ENCODE measurements around a stretch of chr22.

DNA sequence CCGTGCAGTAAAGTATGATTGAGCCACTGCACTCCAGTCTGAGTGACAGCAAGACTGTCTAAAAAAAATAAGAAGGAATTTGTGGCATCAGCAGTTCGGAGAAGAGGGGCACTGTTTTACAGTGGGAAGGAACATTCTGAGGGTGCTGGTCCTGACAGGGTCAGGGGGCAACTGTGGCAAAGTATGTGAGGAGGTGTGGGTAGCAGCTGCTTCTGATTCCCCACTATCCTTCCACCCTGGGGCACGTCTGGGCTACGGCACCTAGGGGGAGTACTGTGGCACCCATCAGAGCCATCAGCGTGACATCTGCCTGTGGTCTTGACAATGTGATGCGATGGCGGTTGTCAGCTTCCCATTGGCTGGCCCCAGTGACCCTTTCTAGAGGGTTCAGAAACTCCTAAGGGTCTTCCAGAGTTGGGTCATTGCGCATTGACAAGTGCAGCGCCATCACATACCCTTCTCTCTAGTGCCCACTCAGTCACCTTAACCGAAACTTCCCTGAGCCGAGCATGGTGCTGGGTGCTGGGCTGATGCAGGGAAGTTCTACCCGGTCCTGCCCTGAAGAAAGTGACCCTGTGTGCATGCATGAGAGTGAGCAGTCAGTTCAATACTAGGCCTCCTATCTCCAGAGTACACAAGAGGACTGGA is 9.3 kb downstream of the YDJC start:
- PRO-cap = no peak

GRCh38 chr22:21758739-21759905 is 23.5 kb upstream of the YPEL1 start:
- PRO-cap = no peak

- PRO-cap = no peak
These were observed 28.5 kb upstream of the YPEL1 start for GRCh38 chr22:21764064-21764544.

GRCh38 chr22:21946823-21948112 is 5.4 kb downstream of the PPM1F start:
- PRO-cap = no peak

GRCh38 chr22:21974104-21974940 is 8.3 kb downstream of the TOP3B start:
- PRO-cap = no peak

DNA sequence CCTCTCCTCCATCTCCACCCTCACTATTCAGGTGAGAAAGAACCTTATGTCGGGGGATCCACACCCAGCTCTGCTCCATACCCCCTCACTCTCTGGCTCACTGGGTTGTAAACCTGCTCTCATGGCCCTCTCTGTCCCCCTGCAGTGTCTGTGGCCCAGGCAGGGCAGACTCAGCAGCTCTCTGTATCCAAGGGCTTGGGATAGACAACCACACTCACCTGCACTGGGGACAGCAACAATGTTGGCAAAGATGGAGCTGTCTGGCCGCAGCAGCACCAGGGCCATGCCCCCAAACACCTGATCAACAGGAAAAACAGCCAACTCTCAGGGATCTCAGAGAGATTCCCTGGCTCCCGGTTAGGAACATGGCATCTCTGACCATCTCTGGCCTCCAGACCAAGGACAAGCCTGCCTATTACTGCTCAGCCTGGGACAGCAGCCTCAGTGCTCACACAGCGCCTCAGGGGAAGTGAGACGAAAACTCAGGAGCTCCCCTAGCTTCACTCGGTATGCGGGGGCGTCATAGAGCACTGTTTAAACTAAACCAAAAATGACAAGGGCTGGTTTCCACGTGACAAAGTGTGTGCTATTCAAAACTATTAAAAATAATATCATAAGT is 61.0 kb upstream of the TOP3B start:
- PRO-cap = no peak

- PRO-cap = no peak
These were observed 82.7 kb upstream of the VPREB1 start for GRCh38 chr22:22161791-22162377.

DNA sequence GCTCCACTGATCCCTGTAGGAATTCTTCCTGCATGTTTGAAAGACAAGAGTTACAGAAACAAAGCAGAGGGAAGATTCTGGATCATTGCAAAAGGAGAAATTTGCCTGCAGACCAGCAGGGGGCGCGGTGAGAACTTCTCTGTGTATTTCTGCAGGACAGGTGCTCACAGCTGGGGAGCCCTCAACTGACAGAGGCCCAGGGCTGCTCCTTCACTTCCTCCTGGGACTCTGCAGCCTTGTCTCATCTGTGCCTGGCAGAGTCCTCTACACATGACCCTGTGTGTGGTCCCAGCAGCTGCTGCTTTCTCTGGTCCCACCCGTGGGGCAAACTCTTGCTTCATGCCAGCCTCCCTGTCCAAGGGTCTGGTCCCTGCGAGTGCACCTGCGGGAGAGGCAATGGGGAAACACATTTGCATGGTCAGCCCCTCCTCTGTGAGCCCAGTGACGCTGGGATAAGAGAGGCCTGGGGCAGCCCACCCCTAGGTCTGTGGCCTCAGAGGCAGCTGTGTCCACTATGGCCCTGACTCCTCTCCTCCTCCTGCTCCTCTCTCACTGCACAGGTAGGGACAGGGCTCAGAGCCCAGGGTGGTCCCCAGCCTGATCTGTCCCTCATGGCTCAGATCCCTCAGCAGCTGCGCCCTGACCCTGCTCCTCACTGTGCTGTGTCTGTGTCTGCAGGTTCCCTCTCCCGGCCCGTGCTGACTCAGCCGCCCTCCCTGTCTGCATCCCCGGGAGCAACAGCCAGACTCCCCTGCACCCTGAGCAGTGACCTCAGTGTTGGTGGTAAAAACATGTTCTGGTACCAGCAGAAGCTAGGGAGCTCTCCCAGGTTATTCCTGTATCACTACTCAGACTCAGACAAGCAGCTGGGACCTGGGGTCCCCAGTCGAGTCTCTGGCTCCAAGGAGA is 43.2 kb upstream of the VPREB1 start:
- PRO-cap = no peak

DNA sequence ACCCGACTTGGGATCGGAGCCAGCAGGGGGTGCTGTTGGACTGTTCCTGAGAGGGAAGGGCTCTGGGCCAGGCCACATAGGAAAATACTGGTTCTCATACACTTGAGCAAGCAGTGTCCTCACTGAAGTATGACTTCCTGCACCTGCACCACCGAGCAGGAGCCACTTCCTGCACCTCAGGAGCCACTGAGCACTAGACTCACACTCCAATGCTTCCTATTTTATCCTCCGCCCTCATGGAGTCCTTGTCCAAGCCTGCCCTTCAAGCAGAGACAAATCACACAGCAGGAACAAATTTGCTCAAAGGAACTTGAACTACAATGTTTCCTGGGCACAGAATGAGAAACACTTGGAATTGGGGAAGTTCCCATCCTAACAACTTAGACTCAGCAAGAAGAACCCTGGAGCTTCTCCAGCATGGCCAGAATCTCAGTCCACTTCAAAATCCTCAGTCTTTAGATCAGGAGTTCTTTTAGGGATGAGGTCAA is 36.6 kb upstream of the VPREB1 start:
- PRO-cap = no peak

DNA sequence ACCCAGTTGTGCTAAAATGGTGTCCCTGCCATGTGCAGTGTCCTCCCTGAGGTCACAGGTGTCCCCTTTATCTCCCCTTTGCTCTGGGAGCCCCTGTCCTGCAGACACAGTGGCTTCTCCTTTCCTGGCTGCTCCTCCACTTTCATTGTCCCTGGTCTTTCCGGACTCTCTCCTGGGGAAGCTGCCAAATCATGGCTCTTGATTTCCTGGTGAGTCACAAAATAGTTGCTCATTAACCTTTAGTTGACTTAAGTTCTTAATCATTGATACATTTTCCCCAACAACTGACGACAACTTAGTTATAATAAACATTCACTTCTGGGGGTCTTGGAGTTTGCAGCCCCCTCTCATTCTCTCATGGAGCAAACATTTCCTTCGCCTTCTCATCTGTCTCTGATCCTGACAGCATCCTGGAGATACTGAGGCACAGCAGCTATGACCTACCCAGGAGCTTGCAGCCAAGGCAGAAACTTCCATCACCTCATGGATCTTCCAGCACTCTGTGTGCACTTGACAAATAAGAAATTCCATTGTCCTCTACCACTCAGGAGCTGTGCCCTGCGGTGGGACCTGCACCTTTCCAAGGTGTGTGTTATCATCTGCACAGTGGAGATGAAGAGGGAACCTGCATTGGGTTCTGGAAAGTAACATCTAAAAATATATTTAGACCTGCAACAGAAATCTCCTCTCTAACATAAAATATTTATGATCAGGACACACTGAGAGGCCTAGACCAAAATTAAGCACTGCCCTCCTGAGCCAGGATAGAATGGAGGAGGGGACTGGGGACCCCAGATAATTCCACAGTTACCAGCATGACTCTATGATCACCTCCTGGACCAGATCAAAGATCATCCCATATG is 49.0 kb downstream of the GGTLC2 start:
- PRO-cap = no peak

DNA sequence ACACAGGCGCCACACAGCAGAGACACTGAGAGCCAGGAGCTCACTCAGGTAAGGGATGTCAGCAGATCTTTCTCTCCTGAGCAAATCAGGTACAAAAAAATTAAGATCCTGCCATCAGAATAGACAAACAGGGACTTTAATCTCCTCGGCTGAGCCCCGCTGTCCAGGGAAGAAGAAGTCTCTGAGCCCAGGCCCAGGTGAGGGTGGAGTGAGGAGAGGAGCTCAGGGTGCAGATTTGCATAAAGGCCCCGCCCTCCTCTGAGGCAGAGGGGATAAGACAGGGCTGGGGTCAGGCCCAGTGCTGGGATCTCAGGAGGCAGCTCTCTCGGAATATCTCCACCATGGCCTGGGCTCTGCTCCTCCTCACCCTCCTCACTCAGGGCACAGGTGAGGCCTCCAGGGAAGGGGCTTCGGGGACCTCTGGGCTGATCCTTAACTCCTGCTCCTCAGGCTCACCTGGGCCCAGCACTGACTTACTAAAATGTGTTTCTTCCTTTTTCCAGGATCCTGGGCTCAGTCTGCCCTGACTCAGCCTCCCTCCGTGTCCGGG is 89.9 kb downstream of the GGTLC2 start:
- PRO-cap = no peak

GRCh38 chr22:22792136-22792607 is 95.4 kb upstream of the IGLL5 start:
- PRO-cap = no peak

- PRO-cap = no peak
These were observed 64.4 kb upstream of the IGLL5 start for GRCh38 chr22:22823123-22823682.

- PRO-cap = no peak
These were observed 11.7 kb downstream of the IGLL5 start for GRCh38 chr22:22899237-22899879.

GRCh38 chr22:22901493-22902072 is 14.0 kb downstream of the IGLL5 start:
- PRO-cap = no peak

DNA sequence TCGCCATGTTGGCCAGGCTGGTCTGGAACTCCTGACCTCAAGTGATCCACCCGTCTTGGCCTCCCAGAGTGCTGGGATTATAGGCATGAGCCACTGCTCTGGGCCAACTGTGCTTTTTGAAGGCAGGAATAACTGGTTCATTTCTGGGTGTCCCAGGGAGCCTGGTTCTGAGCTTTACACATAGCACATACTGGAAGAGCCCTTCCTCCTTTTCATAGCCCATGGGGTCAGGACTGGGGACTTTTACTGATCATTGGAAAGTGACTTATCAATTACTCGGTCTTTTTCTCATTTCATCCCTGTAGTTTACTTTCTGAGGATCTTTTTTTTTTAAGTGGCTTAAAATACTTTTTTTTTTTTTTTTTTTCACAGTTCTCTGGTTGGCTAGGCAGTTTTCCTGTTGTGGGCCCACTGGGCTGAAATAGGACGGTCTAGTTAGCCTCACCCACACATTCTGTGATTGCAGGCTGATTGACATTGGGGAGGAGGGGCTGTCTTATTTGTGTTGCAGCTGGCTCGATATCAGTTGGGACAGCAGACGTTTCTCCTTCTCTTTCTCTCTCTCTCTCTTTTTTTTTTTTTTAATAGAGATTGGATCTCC is 6.7 kb downstream of the BCR start:
- PRO-cap = no peak

DNA sequence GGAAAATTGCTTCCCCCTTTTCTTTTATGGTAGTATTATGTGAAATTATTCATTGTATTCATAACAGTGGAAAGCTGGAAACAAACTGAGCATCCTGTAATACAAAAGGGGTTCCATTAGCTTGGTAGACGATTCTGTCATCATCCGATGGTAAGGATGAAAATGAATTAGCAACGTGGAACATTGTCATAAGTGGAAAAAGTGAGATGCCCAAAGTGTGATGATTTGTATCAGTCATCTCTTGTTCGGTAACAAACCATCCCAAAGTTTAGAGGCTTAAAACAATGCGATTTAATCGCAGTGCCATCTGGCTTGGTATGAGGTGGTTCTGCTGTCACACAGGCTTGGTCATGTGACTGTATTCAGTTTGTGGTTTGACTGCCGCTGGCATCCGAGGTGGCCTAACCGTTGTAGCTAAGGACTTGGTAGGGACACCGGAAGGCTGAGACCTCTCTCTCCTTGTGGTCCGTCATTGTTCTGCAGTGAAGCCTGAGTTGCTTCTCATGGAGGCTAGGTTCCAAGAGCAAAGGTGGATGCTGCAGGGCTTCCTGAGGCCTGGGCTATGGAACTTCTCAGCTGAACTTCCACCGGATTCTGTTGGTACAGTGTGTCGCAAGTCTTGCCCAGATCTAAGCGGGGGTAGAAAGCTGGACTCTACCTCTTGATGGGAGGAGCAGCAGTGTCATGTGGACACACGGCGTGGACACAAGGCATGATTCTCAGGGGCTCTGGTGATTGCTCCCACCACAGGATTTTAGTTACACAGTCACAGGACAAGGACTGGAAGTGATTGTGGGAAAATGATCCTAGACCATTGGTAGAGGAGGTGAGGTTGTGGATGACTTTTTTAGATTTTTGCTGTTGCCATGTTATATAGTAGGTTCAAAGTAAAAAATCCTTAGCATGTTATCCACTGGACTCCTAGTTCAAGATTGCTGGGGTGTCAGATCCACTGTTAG is 36.3 kb downstream of the BCR start:
- PRO-cap = no peak

GRCh38 chr22:23285618-23286074 is 105.3 kb downstream of the BCR start:
- PRO-cap = bidirectional peak, plus-strand start at chr22:23285927, minus-strand start at chr22:23285784

GRCh38 chr22:23537784-23538676 is 42.1 kb downstream of the IGLL1 start:
- PRO-cap = no peak

GRCh38 chr22:23694215-23694692 is 3.4 kb downstream of the RGL4 start:
- PRO-cap = no peak